Measurements from ENCODE around the gene APOL6.

DNA sequence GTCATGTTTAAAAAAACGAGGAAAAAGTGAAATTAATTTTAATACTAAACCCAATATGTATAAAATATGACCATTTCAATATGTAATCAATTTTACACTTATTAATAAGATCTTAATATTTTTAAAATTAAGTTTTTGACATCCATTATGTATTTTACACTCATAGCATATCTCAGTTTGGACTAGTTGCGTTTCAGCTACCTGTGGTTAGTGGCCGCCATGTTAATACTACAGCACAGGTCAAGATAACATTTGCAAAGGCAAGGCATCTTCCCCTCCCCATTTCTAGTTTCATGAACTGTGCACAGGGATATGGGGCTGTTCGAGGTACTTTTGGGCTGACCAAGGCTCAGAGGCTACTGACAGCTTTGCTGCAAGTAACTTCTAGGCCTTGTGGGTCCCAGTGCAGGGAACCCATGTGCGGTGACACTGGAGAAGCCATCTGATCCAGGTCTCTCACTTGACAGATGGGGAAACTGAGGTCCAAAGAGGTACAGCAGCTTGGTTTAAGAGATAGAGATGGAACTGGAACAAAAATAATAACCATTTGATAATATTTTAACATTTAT is 13.5 kb downstream of the TIMP3 start:
- CAGE, long polyA plus RNA: no peak
- RRBS: no CpG with 5 or more reads among the region's 5 CpGs

DNA sequence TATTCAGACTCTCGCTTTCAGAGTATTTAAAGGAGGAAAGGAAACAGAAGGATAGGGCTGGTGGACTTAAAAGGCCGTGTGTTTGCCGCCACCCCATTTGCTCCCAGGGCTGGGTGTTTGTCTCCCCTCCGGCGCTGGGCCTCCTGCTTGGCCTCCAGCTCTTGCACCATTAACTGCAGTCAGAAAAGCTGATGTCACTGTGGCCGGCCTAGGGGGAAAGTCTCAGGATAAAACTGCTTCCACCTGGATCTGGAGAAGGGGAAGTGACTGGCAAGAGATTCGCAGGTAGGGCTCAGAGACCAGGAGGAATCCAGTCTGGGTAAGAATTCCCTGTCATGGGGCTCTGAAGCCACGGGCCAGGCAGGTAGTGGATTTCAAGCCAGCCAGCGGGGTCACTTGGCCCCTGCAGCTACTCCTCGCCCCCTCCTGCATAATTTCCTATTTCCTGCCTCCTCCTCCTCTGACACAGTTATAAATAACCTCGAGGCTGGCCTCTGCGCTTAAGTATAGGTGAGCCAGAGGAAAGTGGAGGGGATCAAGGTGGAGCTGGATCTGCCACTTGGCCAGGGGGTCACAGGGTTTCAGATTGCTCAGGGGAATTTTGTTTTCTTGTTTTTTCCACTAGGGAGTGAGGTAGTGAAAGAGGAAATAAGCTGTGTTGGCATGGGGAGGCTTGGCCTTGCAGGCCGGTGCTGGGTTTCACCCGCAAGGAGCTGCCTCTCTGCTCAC is 17.2 kb downstream of the TIMP3 start:
- CAGE, long polyA plus RNA: no peak
- RRBS: 39% methylated on average over 3 of the region's 14 CpGs

- CAGE, long polyA plus RNA: no peak
- RRBS: no CpG with 5 or more reads among the region's 6 CpGs
Measured at GRCh38 chr22:32857122-32857583, 55.6 kb downstream of the TIMP3 start.

DNA sequence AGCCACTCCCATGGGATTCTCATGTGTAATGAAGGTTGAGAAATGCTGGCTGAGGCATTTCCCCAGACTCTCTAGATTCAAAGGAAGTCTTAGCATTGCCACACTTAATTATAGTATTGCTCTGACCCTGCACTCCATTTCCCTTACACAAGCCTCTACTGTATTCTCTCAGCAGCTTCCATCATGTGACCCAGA is 261.6 kb downstream of the LARGE1 start:
- CAGE, long polyA plus RNA: no peak

GRCh38 chr22:33739611-33740047 is 180.6 kb downstream of the LARGE1 start:
- CAGE, long polyA plus RNA: no peak
- RRBS: no CpG with 5 or more reads among the region's 4 CpGs

GRCh38 chr22:33867232-33867478 is 53.1 kb downstream of the LARGE1 start:
- CAGE, long polyA plus RNA: no peak

DNA sequence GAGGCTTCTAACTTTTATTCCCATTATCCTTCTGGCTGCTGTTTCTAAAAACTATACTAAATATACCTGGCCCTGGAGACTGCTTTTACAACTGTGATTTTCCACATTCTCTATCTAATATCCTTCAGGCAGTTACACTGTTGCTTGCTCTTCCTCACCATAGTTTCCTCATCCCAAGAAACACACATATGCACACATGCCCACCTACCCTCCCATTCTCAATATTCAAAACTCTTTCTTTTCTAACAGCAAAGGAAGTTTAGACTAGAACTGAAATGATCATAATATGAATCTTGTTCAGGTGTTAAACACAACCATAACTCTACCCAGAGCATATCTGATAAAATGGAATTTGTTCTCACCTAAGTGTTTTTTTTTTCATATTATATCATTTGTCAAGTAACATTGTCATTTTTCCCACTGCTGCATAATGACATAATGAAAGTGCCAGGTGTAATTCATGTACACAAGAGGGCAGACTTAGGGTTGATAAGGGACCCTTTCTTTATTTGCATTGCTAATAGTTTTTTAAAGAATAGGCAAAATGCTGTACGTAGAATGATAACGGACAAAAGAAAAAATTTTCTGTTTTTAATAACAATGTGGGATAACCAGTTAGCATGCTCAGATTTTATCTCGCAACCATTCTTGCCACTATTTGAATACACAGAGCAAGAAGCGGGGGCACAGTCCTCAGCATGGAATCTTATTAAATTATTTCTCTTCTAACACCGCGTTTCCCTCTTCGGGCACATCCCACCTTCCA is 5.0 kb downstream of the LARGE1 start:
- CAGE, long polyA plus RNA: no peak
- RRBS: no CpG with 5 or more reads among the region's 7 CpGs

DNA sequence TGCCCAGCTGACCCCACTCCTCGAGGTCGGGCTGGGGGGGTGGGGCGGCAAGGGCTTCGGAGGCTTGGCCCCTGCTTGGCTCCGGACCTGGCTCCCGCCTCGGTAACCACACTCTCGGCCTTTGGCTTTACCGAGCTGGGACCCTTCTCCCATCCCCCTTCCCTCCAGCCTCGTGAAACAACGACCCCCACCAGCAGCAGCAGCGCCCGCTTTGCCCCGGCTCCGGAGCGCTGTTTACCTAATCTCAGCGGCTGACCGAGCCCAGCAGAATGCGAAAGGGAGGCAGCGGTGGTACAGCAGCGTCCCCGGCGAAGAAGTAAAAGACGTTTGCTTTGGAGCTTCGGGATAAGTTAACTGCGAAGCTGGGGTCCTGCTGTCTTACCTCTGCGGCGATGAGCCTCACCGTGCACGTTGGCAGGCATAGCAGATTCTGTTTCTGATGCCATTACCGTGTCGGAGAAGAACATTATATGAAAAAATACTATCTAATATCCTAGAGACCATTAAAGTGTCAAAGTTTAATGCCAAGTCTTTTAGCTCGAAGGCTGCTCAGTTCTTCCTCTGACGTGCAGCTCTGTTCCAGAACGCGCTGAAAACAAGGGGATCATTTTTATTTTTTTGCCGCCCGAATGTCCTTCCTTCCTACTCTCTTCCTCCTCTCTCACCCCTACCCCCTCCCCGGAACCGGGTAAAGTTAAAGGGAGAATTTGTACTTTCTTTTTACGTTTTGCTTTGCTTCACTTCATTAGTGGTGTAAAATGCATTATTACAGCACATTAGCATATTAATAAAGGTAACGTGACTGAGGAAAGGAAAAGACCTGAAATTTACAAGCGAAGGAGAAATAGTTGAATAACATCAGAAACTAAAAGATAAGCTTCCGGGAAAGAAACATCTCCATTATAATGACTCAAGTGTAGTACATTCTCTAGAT is 2.2 kb upstream of the LARGE1 start:
- CAGE, long polyA plus RNA: no peak
- RRBS: under 1% methylated on average over 8 of the region's 44 CpGs

- CAGE, long polyA plus RNA: no peak
- RRBS: no CpG with 5 or more reads among the region's 5 CpGs
Measured at GRCh38 chr22:35303051-35303633, 3.4 kb downstream of the TOM1 start.

GRCh38 chr22:35341121-35341502 is 39.8 kb upstream of the HMOX1 start:
- CAGE, long polyA plus RNA: no peak
- RRBS: no CpG with 5 or more reads among the region's 8 CpGs

DNA sequence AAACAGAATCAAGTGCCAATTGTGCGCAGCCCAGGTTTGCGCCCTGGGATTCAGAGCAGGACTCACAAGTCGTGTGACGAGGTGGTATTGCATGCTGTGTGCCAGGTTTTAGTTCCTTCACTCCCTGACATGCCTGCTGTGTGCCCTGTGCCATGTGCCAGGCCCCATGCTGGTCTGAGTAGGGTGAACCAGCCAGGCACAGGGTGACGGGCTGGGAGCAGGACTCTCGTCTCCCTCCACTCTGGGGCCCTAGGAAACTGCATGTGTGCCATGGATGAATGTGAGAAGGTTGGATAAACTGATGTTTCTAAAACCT is 38.8 kb upstream of the HMOX1 start:
- CAGE, long polyA plus RNA: no peak
- RRBS: no CpG with 5 or more reads among the region's 6 CpGs

DNA sequence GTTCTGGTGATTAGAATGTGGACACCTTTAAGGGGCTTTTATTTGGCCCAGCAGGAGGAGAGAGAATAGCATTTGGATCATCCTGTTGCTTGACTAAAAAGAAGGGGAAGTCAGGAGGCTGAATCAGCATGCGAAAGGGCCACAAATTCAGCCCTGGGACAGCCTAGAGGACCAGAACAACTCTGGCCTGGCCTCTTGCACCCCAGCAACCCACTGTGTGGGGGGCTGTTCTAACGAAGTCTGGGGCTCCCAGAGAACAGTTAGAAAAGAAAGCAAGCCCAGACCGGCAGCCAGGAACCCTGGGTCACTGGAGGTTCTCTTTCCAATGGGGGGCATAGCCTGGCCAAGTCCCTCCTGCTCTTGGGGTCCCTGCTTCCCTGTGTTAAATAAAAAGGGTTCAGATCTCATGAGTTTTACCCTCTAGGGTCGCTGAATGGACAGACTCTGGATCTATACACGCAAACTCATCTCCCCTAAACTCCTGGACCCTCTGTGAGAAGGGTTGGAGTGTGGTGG is 3.0 kb upstream of the HMOX1 start:
- CAGE, long polyA plus RNA: no peak
- RRBS: no CpG with 5 or more reads among the region's 5 CpGs

- CAGE, long polyA plus RNA: no peak
- RRBS: no CpG with 5 or more reads among the region's 10 CpGs
Measured at GRCh38 chr22:35410922-35411536, 11.1 kb downstream of the MCM5 start.

DNA sequence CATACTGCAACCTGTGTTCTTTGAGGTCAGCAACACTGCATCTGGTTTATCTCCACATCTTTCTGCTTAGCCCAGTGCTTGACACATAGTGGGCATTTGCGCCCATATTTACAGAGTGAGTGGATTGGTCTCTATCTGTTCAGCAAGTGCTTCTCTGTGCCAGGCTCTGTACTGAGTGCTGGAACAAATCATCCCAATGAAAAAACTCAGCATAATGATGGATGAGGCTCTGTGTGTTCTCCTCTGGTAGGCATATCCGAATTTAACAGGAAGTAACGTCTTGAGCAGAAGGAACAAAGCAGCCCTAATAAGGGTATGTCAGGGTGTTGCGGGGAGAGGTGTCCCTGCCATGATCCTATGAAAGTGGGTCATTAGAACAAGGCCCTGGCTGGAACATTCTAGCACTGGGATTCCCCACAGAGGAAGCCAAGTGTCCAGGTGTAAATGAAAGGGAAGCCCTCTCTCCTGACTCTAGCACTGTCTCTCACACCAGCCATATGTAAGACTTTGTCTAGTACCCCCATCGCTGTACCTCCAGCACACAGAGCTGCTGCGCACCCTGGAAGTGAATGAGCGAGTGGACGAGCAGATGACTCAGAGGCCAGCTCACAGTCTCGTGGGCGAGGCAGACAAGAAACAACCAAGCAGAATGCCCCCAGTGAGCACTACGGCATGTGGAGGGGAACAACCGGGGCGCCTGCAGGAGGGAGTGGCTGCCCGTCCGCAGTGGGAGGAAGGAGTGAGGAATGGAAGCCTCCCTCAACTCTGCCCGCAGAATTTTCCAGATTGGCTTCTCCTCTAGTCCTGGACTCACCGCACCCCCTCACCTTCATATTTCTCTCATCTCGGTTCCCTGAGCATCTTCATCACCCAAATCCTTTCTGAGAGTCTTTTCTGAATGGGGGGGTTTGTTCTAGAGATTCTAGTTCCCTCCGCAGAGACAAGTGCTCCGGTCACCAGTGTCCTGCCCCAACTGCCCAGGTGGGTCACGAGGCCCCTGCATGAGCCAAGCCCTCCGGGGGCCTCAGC is 46.3 kb downstream of the MCM5 start:
- CAGE, long polyA plus RNA: no peak
- RRBS: 95% methylated on average over 3 of the region's 22 CpGs

DNA sequence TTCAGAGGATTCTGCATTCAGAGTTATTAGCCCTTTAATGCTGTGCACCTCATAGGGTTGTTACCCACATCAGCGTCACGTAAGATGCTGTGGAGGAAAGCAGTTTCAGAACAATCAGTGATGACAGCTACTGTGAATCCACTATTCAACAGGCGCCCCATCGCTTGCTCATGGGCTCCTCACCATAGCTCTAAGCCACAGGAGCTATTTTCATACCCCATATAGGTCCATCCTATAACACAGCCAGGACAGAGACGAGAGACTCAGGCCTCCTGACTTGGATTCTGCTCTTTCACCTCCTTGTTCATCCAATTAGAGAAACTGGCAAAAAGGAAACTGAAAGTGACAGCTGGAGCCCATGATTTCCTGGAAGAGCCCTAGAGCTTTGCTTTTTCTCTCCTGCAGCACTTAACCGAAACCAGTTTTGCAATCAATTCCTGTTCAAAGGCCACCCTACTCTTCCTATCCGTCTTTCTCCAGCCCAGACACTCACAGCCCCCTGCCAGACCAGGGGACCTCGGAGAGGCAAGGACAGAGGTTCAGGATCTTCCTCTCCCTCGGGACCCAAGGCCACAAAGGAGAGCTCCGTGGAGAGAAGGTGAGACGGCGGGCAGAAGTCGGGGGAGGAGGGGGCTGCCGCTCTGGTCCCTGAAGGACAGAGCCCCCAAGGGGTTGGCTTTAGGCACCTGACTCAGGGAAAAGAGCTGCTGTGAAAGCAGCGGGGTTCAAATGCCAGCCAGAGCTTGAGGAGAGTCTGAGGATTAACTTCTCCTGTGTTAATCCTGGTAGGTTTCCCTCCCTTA is at the start of gene APOL6:
TSS of gene APOL6 (plus strand) at position 421 of the 803 bp plus-strand sequence.
- CAGE, long polyA plus RNA: no peak
- RRBS: no CpG with 5 or more reads among the region's 15 CpGs

- CAGE, long polyA plus RNA: no peak
- RRBS: no CpG with 5 or more reads among the region's 22 CpGs
Measured at GRCh38 chr22:35658823-35659598, 10.8 kb downstream of the APOL6 start.

- CAGE, long polyA plus RNA: start-site peak on the minus strand at chr22:35840368-35840446, 2,485 and 2,124 reads in 2 replicates
- RRBS: no CpG with 5 or more reads among the region's 14 CpGs
Measured at GRCh38 chr22:35839770-35840850, 122.4 kb downstream of the APOL5 start.

DNA sequence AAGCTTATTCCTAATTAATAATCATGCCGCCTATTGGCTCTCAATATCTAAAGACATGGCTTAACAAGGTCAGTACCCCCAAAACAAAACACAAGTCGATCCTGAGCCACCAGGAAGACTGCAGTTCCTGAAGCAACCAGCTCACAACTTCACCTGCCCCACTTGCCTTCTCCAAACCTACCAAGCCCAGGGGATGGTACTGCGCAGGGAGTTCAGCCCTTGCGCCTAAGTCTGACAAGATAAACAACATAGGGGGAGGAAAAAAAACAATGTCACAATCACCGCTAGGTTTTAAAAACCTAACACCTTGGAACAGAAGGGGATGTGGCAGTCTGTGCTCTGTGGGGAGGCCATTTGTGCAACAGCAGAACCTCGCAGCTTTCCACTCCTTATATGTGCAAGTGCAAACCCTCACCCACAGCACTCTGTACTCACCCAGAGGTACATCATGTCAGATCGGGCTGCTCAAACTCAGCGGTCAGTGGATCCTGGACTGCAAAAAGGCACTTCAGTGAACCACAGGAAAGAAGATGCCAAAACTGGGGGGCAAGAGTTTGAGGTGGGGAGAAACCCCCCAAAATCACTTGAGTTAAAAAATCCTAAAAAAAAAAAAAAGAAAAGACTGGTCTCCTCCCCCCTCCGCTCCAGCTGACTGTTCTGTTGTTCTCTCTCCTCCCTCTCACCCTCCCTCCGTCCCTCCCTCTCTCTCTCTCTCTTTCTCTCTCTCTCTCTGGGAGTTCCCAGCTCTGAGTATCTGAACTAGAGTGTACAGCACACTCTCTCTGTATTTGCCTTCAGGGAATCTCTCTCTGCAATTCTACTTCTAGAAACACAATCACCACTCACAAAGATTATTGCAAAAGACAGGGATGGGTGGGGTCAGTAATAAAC is 134.0 kb downstream of the RBFOX2 start:
- CAGE, long polyA plus RNA: no peak
- RRBS: no CpG with 5 or more reads among the region's 10 CpGs

DNA sequence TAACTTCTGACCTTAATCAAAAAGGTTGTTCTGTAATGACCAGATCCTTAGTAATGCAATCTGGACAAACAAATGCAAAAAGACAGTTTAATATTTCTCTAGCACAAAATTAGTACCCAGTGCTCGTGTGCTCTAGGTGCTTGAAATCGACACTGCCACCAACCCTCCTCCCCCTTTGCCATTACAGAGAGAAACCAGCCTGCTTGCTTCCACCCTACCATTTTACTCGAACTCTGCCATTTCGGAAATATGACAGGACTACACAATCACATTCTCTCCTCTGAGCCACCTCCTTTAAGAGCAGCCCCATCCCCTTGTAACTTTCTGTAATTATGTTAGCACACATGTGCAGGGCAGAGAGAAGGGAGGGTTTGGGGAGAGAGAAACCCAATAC is 113.8 kb downstream of the RBFOX2 start:
- CAGE, long polyA plus RNA: no peak
- RRBS: no CpG with 5 or more reads among the region's 4 CpGs

DNA sequence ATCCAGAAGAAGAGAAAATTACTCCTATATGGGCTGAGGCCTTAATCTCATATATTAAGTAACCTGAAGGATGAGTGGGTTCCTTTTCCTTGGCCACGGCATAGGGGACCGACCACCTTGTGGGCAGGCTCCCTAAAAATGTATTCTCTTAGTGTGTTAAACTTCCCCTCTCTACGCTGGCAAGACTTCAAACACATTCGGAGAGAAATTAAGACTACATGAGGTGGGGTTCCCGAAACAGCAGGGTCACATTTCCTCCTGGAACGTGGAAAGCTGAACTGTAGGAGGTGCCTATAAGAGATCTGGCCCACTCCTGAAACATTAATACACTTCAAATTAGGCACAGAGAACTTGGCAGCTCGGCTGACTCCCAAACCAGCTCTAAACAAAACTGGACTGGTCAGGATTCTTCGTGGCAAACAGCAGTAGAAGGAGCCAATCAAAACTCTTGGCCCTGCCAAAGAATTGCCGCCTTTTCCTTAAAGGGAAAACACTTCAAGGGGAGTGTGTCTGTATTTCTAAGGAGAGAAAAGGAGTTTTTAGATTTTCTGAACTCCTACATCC is 54.8 kb downstream of the RBFOX2 start:
- CAGE, long polyA plus RNA: no peak
- RRBS: no CpG with 5 or more reads among the region's 9 CpGs